HT1080 (cell line): Measurements from ENCODE around the gene ETF1.

DNA sequence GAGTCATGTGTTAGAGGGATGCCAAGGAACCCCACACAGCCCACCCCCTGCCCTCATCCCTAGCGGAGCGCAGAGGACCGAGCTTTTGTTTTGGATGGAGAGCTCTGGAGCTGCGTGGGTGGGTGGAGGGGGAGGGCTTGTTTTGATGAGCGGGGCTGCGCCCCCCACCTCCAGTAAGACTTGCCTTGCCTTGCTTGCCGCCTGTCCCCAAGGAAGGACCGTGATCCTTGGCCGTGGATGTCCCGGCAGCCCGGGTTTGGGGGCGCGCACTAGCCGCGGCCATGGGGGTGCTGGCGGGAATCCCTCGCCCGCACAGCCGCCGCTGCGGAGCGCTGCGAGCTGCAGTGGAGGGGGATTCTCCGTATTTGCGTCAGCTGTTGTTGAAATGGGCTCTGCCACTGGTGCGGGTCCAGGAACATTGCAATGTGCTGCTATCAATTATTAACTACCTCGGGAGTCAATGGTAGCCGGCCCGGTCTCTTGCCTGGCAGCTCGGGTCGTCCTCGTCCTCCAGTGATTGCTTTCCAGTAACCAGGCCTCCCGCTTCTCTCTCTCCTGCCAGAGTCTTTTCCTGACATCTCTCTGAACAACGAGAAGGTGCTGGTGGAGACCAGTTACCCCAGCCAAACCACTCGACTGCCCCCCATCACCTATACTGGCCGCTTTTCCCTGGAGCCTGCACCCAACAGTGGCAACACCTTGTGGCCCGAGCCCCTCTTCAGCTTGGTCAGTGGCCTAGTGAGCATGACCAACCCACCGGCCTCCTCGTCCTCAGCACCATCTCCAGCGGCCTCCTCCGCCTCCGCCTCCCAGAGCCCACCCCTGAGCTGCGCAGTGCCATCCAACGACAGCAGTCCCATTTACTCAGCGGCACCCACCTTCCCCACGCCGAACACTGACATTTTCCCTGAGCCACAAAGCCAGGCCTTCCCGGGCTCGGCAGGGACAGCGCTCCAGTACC, 1.2 kb downstream of the EGR1 start:
RAMPAGE:
- cytosol, long total RNA, result no peak
- long total RNA, result no peak
- nucleus, long total RNA, result no peak

GRCh38 chr5:138468203-138468692, 3.0 kb downstream of the EGR1 start:
RAMPAGE:
- cytosol, long total RNA, result no peak
- long total RNA, result no peak
- nucleus, long total RNA, result no peak

DNA sequence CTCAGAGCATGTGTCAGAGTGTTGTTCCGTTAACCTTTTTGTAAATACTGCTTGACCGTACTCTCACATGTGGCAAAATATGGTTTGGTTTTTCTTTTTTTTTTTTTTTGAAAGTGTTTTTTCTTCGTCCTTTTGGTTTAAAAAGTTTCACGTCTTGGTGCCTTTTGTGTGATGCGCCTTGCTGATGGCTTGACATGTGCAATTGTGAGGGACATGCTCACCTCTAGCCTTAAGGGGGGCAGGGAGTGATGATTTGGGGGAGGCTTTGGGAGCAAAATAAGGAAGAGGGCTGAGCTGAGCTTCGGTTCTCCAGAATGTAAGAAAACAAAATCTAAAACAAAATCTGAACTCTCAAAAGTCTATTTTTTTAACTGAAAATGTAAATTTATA, 3.4 kb downstream of the EGR1 start:
RAMPAGE:
- cytosol, long total RNA, result no peak
- long total RNA, result no peak
- nucleus, long total RNA, result no peak

DNA sequence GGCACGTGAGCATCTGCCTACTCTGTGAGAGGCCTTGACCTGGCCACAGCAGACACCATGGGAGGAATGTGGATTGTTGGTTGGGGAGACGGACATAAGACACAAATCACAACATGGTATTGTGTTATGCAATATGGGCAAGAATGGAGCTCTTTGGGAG, 4.8 kb downstream of the EGR1 start:
RAMPAGE:
- cytosol, long total RNA, result no peak
- long total RNA, result no peak
- nucleus, long total RNA, result no peak

DNA sequence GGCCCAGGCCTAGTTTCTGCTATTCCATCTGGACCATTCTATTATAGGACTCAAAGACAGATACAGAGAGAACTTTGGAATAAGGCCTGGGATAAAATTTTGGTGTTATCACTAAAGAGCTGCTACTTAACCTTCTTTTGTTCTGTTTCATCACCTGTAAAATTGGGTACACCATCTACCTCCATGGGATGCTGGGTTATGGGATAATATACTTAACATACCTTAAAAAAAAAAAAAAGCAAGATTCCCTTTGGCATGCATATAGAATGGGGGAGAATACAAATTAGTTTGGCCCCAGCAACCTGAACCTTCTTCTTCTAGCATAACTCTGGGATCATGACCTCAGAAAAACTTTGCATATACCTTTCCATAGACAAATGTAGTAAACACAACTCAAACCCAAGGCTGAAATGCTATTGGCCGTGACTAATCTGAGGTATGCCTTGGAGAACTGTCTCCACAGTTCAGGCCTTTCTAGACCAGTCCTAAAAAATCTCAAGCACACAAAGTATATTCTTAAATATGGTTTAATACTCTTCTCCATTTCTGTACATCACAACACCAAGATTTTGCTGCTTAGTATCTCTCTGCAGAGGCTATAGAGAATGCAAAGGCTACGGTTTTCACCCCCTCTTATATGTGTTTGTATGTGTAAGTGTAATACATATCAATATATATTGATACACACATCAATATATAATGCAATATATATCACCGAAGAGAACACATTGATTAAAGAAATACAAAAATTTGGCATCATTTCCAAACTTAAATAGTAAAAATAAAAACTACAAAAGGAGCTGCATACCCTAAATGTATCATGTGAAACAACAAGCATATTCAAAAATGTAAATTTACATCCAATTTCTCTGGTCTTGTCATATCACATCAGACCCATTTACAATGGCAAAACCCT, 37.2 kb downstream of the ETF1 start:
RAMPAGE:
- cytosol, long total RNA, result no peak
- long total RNA, result no peak
- nucleus, long total RNA, result no peak

GRCh38 chr5:138528955-138529154, 14.2 kb downstream of the ETF1 start:
RAMPAGE:
- cytosol, long total RNA, result no peak
- long total RNA, result no peak
- nucleus, long total RNA, result no peak

RAMPAGE:
- cytosol, long total RNA, result start-site peak on the minus strand at chr5:138543097-138543226, 711 and 1,350 reads in 2 replicates
- long total RNA, result start-site peak on the minus strand at chr5:138542927-138542948, 19 reads; start-site peak on the minus strand at chr5:138543139-138543227, 353 reads
- nucleus, long total RNA, result start-site peak on the minus strand at chr5:138542924-138542958, 16 and 17 reads in 2 replicates; start-site peak on the minus strand at chr5:138543159-138543226, 257 and 52 reads in 2 replicates
Measured at GRCh38 chr5:138542576-138543384, at the start of gene ETF1. ETF1 (minus strand) TSS chr5:138543236.

DNA sequence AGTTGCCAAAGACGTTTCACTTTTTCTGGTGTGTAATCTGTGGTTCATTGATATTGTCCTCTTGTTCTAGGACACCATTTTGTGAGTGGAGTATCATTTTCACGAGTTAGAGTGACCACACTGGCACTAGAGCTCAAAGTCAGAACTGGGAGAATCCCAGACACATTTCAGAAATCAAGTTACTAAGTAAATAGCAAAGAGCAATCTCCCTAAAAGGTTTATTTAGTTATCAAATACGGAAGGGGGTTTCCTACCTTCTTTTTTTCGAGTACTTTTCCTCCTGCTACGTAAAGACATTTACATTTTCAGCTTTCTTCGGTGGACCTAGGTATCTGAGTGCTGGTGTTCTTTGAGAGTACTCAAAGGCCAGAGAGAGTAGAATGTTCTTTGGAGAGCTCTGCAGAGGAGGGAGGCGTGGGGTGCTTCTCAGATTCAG, 8.9 kb upstream of the HSPA9 start:
RAMPAGE:
- cytosol, long total RNA, result no peak
- long total RNA, result no peak
- nucleus, long total RNA, result no peak

DNA sequence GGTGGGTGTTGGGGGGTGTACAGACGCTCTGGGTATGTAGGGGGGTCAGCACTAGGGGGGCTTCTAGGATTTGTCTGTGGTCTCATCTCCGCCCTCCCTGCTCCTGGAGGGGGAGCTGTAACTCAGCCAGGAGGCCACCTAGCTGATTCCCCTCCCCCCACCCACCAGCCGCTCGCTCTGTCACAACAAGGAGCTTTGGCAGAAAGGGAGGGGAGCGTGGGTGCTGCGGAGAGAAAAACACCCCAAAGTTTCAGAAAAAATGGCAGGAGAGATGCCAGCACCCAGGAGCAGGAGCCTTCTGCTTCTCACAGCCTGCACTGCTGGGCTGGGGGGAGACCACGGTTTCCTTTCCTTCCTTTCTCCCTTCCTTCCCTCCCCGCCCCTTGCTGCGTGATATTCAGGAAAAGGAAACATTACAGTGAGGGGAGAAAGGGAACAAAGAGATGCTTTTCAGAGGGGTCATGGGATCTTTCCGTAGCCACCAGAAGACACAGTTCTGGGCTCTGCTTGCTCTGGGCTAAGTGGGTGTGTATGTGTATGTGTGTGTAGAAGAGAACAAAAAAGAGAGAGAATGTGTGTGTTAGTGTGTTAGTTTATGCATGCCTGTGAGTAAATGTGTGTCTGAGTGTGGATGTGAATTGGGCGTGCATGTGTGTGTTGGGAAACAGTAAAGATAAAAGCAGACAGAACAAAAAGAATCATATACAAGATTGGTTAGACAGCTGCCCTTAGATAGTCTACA, 36.2 kb upstream of the HSPA9 start:
RAMPAGE:
- cytosol, long total RNA, result no peak
- long total RNA, result no peak
- nucleus, long total RNA, result no peak

RAMPAGE:
- cytosol, long total RNA, result no peak
- long total RNA, result no peak
- nucleus, long total RNA, result no peak
Measured at GRCh38 chr5:139120445-139120867, 77.7 kb downstream of the SIL1 start.

RAMPAGE:
- cytosol, long total RNA, result no peak
- long total RNA, result no peak
- nucleus, long total RNA, result no peak
Measured at GRCh38 chr5:139126820-139127128, 71.4 kb downstream of the SIL1 start.

GRCh38 chr5:139282491-139282920, 11.0 kb upstream of the MATR3 start:
RAMPAGE:
- cytosol, long total RNA, result no peak
- long total RNA, result no peak
- nucleus, long total RNA, result no peak

RAMPAGE:
- cytosol, long total RNA, result no peak
- long total RNA, result no peak
- nucleus, long total RNA, result no peak
Measured at GRCh38 chr5:139391291-139392118, 1.8 kb upstream of the MZB1 start.

DNA sequence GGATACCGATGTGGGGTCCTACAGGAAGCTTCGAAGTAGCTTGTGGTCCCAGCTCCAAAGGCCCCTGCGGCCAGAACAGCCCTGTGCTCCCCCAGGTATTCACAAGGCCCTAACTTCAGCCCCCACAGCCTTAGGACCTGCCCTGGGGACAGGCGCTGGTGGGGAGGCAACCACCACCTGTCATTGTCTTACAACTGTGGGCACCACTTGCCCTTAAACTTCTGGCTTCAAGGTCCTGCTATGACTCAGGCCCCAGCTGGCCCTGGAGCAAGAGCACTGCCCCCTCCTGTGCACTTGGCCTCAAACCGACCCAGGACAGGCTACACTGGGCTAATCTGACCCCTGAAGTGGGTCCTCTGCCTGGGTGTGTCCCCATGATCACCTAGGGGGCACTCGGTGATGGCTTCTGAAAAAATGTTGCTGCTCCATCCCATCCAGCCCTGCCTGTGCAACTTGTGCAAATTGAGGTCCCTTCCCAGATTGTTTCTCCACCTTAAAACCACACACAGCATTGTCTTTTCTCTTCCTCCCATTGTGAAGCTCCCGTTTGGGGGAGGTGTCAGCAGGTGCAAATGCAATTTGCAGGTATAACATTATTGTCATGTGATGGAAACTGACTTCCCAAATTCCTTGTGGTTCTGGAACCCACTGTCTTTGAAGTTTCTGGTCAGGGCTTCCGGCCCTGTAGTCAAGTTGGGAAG, 1.1 kb upstream of the PROB1 start:
RAMPAGE:
- cytosol, long total RNA, result no peak
- long total RNA, result no peak
- nucleus, long total RNA, result no peak

GRCh38 chr5:139443502-139444596, 4.5 kb upstream of the DNAJC18 start:
RAMPAGE:
- cytosol, long total RNA, result no peak
- long total RNA, result no peak
- nucleus, long total RNA, result no peak

DNA sequence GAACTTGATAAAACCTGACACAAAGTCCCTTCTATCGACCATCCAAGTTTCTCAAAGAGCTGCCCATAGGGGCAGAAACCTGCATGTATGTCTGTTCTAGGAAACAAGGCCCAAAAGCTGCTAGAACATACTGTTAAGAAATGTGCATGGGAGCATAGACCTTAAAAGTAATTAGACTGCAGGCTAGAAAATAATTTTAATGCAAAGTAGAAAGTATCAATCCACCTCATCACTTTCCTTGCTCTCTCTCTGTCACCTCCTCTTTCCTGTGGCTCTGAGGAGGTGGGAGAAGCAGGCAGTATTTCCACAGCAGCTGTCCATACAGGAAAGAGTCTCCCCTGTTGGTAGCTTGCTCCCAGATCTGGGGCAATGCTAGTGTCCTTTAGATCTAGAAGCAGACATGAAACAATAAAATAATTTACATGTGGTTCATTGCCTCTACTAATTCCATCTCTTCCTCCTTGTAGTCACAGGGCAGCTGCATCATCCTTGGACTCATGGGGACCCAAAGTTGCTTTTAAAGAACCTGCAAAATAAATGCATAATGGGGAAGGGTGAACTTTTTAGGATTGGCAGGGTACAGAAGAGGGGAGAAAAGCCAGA, 9.2 kb upstream of the DNAJC18 start:
RAMPAGE:
- cytosol, long total RNA, result no peak
- long total RNA, result no peak
- nucleus, long total RNA, result no peak

GRCh38 chr5:139454671-139455503, 7.7 kb downstream of the ECSCR start:
RAMPAGE:
- cytosol, long total RNA, result no peak
- long total RNA, result no peak
- nucleus, long total RNA, result no peak

DNA sequence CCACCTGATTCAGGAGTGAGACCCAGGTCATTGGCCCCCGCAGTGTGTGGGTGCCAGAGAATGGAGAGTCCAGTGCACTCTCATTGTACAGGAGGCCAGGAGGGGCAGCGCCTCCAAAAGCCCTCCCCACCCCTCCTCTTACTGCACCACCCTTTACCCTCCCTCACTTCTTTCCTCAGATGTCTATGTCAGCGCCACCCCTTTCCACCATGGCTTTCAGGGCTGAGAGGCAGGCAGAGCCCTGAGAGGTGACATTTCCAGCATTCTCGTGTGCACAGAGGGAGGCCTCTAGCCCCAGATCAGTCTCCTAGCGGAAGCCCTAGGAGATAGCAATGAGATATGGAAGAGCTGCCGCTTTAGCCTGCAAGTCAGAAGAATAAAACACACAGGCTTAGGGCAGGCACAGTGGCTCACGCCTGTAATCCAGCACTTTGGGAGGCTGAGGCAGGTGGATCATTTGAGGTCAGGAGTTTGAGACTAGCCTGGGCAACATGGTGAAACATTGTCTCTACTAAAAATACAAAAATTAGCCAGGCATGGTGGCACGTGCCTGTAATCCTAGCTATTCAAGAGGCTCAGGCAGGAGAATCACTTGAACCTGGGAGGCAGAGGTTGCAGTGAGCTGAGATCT, 3.9 kb downstream of the STING1 start:
RAMPAGE:
- cytosol, long total RNA, result no peak
- long total RNA, result no peak
- nucleus, long total RNA, result no peak

GRCh38 chr5:139573441-139573932, 12.3 kb downstream of the UBE2D2 start:
RAMPAGE:
- cytosol, long total RNA, result no peak
- long total RNA, result no peak
- nucleus, long total RNA, result no peak

DNA sequence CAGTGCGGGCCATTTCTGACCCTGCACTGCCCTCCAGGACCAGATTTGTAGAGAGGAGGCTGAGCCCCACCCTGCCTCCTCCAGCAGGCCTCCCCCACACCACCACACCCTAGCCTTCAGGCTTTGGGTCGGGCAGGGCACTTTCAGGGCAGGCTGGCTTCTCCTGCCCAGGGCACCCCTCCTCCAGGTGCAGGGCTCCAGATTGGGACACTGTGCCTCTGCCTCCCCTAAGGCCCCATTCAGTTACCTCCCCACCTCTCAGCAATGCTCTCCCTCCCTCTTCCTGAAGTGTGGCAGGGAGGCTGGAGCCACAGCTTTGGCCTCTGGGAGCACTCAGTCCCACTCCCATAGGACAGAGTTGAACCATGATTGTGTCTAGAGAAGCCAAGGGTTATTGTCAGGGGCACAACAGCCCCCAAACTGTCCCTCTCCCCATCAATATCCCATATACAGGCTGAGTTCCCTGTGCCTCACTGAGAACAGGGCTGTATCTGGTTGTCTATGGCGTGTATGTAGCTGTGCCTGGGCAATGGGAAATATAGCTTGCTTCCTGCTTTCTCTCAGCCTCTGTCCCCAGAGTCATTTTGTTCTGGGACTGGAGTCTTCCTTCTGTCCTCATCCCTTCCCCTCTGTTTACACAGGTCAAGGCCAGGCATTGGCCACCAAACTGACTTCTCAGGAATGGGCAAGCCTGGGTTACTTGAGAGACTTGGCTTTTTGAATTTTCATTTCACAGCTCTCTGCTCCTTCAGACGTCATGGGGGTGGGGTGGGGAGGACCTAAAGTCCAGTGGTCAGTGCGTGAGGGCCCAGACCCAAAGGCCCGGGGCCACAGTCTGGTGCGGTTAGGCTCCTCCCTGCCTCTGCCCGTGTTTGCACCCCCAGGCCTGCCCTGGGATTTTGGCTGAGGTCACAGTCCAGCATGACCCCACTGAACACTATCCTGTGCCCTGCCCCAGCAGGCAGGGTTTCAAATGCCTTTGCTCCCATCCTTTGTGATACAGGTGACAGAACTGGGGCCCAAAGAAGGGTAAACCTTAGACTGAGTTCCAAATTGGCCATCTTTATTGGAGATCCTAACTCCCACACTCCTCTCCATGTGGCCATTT, 4.4 kb upstream of the CXXC5 start:
RAMPAGE:
- cytosol, long total RNA, result no peak
- long total RNA, result no peak
- nucleus, long total RNA, result no peak